ENCODE results near the genes FMNL1 and SPPL2C.

- PRO-cap: no peak
Measured at GRCh38 chr17:44511703-44512296, 8.6 kb upstream of the GPATCH8 start.

GRCh38 chr17:44798417-44798816 is 31.7 kb downstream of the GJC1 start:
- PRO-cap: no peak

DNA sequence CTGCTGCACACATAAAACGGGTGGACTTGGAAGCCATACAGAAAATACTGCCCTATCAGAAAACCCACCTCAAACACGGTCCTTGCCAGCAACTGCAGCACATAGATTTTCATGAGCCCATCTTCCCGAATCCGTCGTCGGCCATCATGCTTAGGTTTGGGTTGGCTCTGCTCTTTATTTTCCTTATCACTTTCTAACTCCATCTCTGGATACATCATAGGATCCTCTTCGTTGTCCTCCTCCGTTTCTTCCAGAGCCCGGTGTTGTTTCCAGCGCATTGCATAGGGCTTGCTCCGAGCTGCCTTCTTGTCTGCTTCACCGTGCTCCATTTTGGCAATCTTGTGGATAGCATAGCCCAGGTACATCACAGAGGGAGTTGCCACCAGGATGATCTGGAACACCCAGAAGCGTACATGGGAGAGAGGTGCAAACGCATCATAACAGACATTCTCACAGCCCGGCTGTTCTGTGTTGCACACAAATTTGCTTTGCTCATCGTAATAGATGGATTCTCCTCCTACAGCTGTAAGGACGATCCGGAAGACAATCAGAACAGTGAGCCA is 24.8 kb downstream of the GJC1 start:
- PRO-cap: no peak

- PRO-cap: no peak
Measured at GRCh38 chr17:44830341-44830539, 153 bp upstream of the GJC1 start.

DNA sequence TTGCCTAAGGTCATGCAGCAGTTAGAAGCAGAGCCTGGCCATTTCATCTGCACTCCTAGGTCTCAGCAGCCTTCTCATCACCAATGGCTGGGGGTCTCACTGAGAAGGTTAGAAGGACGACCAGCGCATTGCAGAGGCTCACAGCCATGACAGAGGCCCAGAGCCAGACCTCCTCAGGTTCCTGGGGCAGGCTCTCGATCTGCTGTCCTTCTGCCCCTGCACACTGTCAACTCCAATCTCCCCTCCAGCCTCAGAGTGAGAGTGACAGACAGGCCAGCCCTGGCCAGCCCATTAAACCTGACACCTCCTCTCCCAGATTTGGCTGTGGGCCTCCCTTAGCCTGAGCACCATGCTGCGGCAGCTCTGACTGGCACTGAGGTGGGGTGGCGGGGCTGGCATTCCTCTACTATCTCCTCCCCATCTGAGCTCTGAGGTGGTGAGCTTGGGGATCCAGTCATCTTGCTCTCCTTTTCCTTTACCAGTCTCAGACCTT is 15.4 kb upstream of the C1QL1 start:
- PRO-cap: no peak

- PRO-cap: no peak
Measured at GRCh38 chr17:45018457-45018781, 33.0 kb downstream of the DCAKD start.

DNA sequence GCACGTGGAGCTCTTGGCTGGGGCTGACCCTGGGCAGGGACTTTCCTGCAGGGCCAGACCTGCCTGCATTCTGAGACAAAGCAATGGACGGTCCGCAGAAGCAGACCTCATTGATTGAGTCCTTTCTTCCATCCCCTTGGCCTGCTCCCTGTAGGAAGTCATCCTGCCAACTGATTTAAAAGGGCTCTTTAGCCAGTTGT is 26.2 kb downstream of the PLCD3 start:
- PRO-cap: no peak

DNA sequence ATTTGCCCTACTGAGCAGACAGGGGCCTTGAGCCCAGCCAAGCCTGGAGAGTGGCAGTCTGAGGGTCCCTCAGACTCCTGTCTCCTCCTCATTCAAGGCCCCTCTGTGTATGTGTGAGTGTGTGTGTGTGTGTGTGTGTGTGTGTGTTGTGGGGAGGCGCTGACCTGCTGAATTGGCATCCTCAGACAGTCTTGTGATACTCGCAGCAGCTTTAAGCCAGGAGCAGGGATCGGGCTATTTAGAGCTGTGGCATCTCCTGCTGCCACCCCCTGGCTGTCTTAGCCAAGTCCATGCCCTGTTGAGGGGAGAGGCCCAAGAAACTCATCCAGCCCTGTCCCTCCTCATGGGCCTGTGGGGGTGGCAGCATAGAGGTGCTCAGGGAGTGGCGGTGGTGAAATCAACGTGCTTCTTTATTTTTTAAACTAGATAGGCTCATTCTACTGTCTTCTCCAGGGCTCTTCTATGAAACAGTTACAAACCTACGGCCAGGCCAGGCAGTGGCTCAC is 21.0 kb downstream of the PLCD3 start:
- PRO-cap: no peak

- PRO-cap: no peak
Measured at GRCh38 chr17:45136447-45136799, 936 bp downstream of the ACBD4 start.

- PRO-cap: bidirectional peak, plus-strand start at chr17:45221906, minus-strand start at chr17:45221770
Measured at GRCh38 chr17:45221096-45222006, at the start of gene FMNL1. Gene FMNL1, plus strand, starts transcription at chr17:45221885.

DNA sequence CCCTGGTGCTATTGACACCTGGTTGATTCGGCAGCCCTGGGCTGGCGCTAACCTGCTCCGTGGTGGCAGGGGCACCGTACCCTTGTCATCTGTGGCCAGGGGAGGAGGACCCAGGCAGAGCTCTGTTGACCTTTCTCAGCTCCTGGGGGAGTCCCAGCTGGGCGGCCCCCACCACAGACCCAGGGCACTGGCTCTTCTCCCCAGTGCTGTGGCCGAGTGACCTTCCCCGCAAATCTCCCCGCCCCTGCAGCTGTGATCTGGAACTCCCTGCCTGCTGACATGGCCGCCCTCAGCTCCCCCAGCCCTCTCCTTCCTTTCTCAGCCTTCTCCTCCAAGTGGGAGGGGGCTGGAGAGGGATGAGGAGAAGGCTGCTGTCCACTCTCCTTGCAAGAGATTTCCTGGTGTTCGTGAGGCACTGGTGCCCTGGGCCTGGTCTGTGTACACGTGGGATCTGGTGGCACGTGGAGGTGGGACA is 8.0 kb downstream of the FMNL1 start:
- PRO-cap: no peak

GRCh38 chr17:45230498-45231479 is 9.1 kb downstream of the FMNL1 start:
- PRO-cap: no peak

DNA sequence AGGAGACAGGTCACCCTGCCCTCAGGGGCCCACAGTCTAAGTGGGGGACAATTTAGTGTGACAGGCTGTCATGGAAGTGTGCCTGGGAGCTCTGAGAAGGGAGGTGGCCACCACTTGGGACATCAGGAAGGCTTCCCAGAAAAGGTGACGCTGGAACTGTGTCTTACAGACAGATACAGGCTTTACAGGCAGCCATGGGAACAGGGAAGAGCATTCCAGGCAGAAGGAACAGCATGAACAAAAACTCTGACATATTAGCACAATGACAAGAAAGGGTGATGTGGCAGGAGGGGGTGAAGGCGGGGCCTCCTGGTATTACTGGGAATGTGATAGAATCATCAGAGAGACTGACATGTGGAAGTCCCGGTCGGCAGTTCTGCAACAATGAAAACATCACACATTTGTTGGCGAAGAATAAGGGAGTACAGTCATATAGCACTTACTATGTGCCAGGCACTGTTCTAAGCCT is 13.5 kb downstream of the FMNL1 start:
- PRO-cap: no peak

DNA sequence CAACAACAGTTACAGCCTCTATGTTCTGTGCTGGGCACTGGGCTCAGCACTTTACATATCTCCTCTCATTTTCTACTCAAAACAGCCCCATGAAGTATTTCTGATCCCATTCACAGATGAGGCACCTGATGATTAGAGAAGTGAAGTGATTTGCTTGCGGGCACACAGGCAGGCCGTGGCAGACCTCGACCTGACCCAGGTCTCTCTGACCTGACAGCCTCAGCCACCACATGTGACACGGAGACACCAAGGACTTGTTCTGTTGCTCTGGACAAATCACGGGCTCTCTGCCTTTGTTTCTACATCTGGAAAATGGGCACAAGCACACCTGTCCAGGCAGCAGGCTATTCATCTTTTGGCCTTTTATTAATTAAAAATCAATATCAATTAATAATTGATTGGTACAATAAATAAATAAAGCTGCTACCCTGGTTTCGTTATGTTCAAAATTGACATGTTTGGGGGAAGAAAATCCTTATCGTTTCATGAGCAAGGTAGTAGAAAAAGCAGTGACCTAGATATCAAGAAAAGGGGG is 3.4 kb downstream of the MAP3K14 start:
- PRO-cap: no peak

DNA sequence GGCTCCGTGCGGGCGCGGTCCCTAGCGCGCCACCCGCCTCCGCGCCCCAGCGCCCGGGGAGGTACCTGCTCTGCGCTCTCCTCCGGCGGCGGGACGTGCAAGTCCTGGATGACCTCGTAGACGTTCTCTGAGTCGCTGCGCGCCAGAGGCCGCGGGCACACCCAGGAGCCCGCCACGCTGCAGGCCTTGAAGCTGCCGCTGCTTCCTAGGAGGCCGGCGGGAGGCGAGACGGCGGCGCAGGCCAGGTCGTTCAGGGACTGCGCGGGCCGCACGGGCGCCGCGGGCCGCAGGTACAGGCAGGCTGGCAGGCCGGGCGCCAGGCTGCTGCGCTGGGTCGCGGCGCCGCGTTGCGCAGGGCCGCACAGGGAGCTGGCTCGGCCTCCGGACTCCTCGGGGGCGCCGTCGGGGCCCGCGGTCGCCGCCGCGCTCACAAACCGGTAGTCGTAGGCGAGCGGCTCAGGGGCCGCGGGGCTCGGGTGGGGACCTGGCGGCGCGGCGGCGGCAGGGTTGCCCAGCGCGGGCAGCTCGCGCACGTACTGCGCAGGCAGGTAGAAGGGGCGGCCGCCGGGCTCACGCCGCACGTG is 3.0 kb downstream of the ARHGAP27 start:
- PRO-cap: no peak

DNA sequence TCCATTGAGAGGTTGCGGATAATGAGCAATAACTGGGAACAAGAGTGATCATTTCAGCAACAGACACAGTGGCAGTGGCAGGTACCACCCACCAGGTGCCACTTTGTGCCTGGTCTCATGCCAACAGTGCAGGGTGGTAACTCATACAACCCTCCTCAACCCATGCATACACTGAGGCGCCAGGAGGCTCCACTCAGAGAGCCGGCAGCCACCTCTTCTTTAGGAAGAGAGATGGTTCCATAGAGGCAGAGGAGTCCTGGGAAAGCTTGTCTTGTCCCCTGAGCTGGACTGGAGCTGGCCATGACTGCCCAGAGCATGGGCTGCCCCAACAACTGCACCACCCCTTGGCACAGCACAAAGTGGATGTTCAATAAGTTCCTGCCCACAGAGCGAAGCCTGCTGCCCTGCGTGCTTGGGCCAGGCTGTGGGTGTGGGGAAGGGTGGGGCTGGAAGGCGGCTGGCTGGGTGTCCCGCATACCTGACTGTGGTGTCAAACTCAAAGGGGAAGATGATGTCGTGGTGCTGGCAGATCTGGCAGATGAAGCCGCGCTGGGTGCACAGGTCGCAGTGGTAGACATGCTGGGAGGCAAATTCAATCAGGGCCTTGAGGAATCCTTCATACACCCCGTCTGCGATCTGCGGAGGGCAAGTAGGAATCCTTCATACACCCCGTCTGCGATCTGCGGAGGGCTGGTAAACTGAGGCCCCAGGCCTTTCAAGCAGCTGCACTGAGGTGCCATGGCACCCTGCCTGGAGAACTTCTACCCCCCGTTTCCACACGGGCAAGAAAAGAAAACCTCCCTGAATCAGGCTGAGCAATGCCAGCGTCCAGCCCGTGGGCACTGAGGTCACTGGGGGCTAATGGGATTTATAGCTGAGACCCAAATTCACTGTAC is 6.6 kb upstream of the ARHGAP27 start:
- PRO-cap: no peak

DNA sequence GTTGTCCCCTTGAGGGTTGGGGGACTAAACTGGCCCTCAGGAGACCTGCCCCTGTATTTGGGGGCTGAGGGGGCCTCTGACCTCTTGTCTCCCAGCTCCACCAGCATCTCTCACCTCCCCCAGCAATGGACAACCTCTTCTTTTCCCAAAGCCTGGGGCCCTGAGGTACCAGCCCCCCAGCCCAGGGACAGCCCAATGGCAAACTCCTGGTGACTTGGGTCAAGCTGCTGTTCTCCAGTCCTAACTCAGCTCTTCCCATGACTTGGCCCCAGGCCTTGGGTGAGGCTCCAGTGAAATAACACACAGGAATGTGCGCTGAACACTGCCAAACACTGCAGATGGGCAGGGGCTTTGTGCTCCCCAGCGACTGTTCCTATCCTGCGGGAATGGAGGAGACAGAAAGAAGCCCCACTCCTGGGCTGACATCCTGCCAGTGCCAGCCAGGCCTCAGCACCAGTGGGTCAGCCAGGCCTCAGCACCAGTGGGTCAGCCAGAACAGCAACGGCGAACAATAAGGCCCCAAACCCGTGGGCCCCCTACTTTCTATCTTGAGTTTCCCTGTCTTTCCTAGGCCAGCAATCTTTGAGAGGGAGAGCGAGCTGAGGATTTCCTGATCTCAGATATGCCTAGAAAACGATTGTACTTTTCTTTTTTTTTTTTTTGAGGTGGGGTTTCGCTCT is 14.6 kb upstream of the ARHGAP27 start:
- PRO-cap: no peak

DNA sequence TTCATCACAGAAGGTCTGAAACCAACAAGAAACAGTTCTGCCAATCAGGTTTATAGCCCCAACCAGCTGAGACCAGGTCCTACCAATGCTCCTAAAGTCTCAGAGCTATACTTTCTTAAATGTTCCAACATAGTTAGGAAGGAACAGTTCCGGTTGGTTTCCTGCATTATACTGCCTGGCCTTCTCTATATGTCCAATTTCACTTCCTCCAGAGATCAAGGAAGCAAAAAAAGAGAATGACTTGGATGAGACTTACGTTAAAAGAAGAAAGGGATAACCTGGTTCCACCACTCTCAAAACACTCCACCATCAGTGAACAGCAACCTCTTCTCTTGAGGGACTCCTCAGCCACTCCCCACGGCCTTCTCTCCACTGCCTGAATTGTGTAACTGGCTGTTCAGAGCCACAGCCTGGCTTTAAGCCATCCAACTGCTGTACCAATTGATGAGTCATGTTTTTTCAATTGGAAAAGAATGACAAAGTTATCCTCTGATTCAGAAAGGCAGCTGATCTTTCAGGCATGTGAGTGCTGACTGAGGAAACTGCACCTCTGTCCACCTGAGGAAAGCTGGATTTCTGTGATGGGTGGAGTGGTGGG is 3.0 kb downstream of the PLEKHM1 start:
- PRO-cap: no peak

DNA sequence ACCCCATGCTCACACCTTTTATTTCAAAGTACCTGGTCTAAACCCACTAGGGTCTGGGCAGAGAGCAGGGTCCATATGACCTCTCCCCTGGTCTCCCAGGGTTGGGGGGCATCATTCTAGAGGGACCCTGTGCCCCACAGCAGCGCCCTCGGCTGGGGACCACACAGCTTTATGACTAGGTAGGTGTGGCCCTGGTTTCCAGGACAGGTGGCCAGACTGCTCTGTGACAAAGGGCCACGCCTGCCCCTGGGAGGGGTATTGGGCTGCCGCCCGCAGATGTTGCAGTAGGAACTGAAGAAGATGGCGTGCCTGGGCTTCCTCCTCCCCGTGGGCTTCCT is at the start of gene SPPL2C:
SPPL2C (plus strand) TSS at position 275 of the 338 bp plus-strand sequence.
- PRO-cap: no peak

- PRO-cap: no peak
Measured at GRCh38 chr17:45870056-45870472, 24.3 kb upstream of the MAPT start.